ENCODE results near the genes WIPF2, KRT28 and KRTAP2-3.

- RRBS = no CpG with 5 or more reads among the region's 8 CpGs
Measured at GRCh38 chr17:40125886-40126494, 4.2 kb downstream of the MSL1 start.

- RRBS = no CpG with 5 or more reads among the region's 9 CpGs
Measured at GRCh38 chr17:40129086-40130014, 7.6 kb downstream of the MSL1 start.

- RRBS = no CpG with 5 or more reads among the region's 5 CpGs
Measured at GRCh38 chr17:40130015-40130787, 8.4 kb downstream of the MSL1 start.

DNA sequence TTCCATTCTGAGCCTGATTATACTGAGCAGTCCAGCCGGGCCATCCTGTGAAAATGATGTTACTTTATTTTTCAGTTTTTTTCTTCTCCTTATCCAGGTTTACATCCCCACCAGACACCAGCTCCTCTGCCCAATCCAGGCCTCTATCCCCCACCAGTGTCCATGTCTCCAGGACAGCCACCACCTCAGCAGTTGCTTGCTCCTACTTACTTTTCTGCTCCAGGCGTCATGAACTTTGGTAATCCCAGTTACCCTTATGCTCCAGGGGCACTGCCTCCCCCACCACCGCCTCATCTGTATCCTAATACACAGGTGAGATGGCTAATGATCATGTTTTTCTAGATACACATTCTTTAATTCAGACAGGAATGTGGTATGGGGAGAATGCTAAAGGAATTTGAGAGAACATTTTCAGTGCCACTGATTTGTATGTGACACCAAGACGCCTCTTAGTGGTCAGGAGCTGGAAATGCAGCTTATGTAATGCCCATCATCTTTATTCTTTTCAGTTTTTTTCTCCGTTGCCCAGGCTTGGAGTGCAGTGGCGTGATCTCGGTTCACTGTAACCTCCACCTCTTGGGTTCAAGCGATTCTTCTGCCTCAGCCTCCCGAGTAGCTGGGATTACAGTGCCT is 9.0 kb upstream of the RAPGEFL1 start:
- RRBS = no CpG with 5 or more reads among the region's 9 CpGs

- RRBS = 2% methylated on average over 24 of the region's 65 CpGs
Measured at GRCh38 chr17:40219079-40220024, at the start of gene WIPF2. Gene WIPF2 (plus strand): TSS chr17:40219304.

DNA sequence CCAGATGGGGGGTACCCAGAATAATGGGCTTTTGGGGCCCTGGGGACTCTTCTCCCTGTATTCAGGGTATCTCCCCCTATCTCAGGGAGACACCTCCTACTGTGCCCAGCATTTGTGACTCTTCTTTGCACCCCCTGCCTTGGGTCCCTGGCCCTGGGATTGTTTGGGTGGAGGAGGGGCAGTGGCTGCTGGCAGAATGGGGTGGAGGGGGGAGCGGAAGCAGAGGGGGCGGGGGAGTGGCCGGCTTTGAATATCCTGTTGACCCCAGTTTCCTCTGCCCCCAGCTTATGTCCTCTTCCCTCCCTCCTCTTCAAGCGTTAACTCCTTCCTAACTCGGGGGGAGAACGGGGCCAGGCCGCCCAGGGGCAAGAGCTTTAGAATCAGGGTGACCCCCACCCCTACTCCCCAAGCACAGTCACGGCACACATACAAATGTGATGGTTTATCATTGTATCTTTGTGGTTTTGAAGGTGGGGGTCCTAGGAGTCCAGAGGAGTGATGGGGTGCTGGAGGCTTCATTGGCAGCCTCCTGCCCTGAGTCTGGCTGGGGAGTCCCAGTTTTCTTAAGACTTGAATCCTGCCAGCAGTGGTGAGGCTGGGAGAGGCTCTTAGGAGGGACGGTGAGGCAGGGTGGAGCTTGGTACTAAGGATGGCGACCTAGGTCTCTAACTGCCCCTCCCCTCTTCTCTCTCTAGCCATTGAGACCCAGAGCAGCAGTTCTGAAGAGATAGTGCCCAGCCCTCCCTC is 16.7 kb downstream of the GJD3 start:
- RRBS = no CpG with 5 or more reads among the region's 10 CpGs

DNA sequence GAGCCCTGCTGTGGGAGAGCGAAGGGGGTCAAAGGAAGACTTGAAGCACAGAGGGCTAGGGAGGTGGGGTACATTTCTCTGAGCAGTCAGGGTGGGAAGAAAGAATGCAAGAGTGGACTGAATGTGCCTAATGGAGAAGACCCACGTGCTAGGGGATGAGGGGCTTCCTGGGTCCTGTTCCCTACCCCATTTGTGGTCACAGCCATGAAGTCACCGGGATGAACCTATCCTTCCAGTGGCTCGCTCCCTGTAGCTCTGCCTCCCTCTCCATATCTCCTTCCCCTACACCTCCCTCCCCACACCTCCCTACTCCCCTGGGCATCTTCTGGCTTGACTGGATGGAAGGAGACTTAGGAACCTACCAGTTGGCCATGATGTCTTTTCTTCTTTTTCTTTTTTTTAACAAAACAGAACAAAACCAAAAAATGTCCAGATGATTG is 14.1 kb downstream of the IGFBP4 start:
- RRBS = no CpG with 5 or more reads among the region's 4 CpGs

- RRBS = no CpG with 5 or more reads among the region's 6 CpGs
Measured at GRCh38 chr17:40459776-40460404, 16.6 kb downstream of the IGFBP4 start.

DNA sequence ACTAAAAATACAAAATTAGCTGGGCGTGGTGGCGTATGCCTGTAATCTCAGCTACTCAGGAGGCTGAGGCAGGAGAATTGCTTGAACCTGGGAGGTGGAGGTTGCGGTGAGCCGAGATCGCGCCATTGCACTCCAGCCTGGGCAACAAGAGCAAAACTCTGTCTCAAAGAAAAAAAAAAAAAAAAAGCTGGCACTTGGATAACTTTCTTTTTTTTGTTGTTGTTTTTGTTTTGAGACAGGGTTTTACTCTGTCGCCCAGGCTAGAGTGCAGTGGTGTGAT is 22.1 kb downstream of the IGFBP4 start:
- RRBS = no CpG with 5 or more reads among the region's 7 CpGs

- RRBS = no CpG with 5 or more reads among the region's 15 CpGs
Measured at GRCh38 chr17:40509964-40510860, 8.8 kb upstream of the TNS4 start.

- RRBS = no CpG with 5 or more reads among the region's 9 CpGs
Measured at GRCh38 chr17:40550636-40551081, 14.6 kb downstream of the CCR7 start.

DNA sequence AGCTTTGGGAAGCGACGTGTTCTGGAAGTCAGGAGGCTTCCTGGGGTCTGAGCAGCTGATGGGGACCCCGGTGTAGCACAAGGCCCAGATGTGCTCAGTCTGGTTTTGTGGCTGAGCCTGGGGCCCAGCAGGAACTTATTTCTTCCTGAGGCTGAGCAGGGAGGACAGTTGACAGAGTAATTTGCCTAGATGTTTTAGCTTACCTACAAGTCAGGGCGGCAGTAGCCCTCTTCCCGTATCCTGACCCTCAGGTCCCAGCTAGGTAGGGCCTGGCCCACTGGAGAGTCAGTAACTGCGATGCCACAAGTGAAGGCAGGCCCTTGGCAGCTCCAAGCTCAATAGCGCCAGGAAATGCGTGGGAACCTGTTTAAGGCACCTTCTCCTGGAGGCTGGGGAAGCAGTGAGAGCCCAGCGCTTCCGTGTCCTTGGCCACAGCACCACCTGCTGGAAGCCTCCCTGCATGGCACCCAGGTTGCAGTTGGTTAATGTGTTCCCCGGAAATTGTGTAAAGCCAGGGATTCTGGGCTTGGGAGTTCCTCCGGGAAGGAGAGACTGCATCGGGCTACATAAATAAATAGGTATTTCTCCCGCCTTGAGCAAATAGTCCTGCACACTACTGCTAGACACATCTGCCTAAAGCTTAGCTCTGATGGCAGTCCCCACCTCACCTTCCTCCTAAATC is 5.1 kb downstream of the CCR7 start:
- RRBS = no CpG with 5 or more reads among the region's 14 CpGs

- RRBS = no CpG with 5 or more reads among the region's 6 CpGs
Measured at GRCh38 chr17:40601445-40601914, 36.2 kb upstream of the CCR7 start.

- RRBS = no CpG with 5 or more reads among the region's 2 CpGs
Measured at GRCh38 chr17:40622446-40622707, 25.2 kb downstream of the SMARCE1 start.

DNA sequence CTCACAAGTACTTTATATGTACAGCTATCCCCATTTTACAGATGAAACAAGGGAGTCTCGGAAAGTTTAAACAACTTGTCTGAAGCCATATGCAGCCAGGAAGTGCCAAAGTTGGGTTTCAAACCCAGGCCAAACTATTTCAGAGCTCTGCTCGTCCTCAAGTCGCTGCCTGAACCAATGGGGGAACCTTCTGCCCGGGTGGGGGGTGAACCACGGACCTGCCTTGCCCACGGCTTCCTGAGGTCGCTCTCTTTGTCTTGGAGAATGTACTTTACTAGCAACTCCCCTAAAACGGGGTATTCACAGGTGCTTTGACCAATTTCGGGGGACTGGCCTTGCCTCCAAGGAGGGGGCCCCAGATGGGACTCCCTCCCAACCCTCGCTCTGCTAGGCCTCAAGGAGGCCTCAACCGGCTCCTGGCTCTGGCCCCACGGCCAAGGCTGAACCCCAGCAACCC is 355 bp downstream of the SMARCE1 start:
- RRBS = 2% methylated on average over 2 of the region's 12 CpGs

DNA sequence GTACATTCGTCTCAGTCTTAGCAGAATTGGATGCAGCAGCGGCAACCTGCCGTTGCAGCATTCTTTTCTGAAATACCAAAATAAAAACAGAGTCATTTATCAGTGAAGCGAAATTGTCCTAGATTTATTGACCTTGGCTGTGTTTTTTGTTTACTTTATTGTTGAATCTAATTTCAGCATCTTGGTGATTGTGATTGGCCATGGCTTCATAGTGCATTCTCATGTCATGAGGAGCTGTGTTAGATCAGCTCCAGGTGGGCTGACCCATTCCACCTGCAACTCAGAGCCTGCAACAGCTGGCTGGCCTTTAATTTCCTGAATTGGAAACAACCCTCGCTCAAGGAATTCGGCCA is 16.5 kb downstream of the KRT24 start:
- RRBS = no CpG with 5 or more reads among the region's 6 CpGs

- RRBS = no CpG with 5 or more reads among the region's 1 CpG
Measured at GRCh38 chr17:40799729-40800028, at the start of gene KRT28. Gene KRT28 (minus strand): TSS chr17:40799959.

GRCh38 chr17:40817964-40818618 is 4.3 kb downstream of the KRT10 start:
- RRBS = no CpG with 5 or more reads among the region's 4 CpGs

- RRBS = 87% methylated on average over 4 of the region's 29 CpGs
Measured at GRCh38 chr17:40935892-40937064, 1.2 kb downstream of the KRT23 start.

DNA sequence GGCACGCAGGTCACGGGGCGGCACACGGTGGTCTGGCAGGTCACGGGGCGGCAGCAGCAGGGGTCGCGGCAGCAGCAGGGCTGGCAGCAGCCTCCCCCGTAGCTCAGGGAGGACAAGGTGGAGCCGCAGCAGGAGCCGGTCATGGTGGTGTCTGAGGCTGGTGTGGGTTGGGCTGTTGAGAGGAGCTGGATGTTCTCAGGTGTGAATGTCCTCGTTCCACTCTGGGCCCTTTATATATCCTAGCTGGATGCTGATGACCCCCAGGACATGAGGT is at the start of gene KRTAP2-3:
Gene KRTAP2-3, minus strand, starts transcription at position 207 of the 274 bp plus-strand sequence.
- RRBS = no CpG with 5 or more reads among the region's 12 CpGs